Non-pigmented ciliary epithelial cell (primary cell): ENCODE measurements around a stretch of chr4.

DNA sequence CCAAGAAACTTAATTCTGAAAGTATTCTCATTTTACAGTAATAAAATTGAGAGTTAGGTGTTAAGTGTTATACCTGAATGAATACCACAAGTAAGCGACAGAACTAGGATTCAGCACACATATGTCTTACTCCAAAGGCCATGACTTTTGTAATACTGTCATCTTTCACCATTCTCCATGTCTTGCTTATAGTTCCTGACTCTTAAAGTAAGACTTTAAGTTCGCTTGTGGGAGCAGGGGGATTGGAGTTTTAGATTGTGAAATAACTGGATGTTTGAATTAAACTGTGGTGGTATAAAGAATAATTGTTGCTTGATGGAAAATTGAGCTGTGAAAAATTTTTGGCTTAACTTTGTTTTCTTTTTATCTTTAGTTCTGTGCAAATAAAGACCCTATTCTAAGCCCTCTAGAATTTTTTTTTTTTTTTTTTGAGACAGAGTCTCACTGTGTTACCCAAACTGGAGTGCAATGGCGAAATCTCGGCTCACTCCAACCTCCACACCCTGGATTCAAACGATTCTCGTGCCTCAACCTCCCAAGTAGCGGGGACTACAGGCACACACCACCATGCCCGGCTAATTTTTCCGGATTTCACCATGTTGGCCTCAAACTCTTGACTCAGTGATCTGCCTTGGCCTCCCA lies 35.9 kb downstream of the UBE2K start:
- RRBS: no CpG with 5 or more reads among the region's 9 CpGs

DNA sequence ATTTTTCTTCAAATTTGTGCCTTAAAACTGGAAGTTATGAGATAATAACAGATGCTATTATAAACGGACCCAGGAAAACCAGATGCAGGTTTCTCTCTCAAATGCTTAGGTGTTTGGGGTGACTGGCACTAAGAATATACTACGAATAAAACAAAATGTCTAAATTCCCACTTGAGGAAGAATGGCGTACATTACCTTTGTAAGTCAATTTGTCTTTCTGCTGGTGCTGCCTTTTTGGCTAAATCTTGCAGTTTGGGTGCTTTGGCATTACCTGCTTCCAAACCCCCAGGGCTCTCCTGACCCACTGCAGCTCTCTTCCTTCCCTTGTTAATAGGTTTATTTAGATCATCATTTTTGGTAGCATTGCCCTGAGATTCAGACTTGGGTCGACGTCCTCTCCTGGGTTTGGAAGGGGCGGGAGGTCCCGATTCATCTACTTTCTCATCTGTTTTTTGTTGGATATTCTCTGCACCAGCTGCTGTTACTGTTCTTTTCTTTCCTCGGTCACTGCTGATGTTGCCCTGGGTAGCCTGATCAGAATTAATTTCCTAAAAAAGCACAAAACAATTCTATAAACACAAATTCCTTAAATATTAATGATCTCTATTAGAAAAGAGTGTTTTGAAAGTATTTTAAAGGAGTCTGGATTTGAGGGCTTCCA lies 139.9 kb downstream of the UBE2K start:
- RRBS: no CpG with 5 or more reads among the region's 8 CpGs

GRCh38 chr4:40193837-40194280 lies 3.0 kb upstream of the RHOH start:
- RRBS: no CpG with 5 or more reads among the region's 5 CpGs

DNA sequence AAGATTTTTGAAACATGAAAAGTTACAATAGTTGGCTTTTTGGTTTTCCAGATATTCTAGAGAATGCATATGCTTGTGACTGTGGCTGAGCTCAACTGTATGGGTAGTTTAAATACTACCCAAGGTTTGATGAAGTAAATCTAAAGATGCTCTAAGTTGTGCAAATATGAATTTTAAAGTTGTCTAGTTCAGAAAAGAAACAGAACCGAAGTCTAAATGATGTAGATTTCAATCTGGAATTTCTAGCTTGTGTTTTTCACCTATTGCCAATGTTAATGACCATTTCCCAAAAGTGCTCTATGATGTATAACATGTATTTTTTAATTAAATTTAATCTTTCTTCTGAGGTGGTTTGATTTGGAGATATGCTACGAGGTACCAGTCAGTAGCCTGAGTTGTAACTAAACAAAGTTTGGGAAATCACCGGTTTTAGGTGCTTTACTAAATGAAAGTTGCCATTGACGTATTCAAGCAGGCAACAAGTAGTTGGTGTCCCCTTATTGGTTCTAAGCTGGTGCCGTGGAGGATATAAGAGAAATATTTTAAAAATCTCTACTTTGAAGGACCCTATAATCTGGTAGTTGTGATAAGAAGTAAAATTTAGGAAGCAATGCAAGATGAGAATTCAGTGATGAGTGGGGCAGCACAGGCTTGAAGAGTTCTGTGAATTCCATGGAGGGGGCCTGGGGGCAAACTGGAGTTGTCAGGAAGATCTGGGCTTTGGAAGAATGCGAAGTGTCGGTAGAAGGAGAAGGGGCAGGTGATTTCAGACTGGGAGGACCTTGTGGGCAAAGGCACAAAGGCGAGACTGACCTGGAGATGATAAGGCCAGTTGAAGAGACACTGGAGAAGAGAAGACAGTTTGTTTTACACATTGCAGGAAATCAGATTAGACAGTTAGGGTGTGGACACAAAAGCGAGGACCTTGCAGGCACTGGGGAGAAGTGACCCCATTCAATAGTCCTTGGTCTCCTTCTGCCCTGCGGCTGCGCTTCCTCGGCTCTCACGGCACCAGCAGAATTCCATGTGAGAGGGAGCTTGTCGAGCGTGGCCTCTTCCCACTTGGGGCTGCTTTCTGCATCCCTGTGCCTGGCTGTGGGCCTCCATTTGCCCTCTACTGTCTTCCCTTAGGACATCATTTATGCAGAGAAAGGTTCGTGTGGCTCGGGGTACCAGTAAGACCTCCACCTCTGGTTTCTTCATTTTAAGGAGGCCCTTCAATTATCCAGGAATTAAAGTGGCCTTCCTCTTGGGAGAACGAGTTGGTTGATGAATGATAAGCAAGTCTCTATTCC lies 1.1 kb downstream of the RHOH start:
- RRBS: no CpG with 5 or more reads among the region's 18 CpGs

GRCh38 chr4:40201240-40202023 lies 4.6 kb downstream of the RHOH start:
- RRBS: no CpG with 5 or more reads among the region's 7 CpGs

GRCh38 chr4:40206038-40206910 lies 9.4 kb downstream of the RHOH start:
- RRBS: no CpG with 5 or more reads among the region's 3 CpGs

DNA sequence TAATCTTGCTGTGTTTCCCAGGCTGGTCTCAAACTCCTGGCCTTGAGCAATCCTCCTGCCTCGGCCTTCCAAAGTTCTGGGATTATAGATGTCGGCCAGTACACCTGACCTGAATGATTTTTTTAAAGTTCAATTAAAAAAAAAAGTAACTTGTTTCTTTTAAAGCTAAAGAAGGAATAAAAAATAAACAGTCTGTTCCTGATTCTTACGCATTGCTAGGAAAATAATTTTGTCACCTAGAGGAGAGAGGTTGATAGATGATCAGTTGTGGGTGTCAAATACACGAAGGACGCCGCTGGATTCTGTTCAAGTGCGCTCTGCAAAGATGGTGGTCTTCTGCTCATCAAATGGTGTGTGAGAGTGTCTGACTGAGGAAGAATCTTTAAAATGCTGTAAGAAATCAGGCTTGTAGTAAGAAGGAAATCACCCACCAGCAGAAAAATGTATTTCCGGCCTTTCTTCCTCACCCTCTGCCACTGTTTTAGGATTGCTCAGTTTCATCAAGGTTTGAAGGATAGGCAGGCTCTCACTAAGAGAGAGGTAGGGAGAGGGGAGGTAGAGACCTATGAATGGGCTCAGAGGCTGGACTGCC lies 28.5 kb downstream of the RHOH start:
- RRBS: no CpG with 5 or more reads among the region's 8 CpGs

- RRBS: no CpG with 5 or more reads among the region's 9 CpGs
Observed at GRCh38 chr4:40308196-40308576, 26.9 kb upstream of the CHRNA9 start.

DNA sequence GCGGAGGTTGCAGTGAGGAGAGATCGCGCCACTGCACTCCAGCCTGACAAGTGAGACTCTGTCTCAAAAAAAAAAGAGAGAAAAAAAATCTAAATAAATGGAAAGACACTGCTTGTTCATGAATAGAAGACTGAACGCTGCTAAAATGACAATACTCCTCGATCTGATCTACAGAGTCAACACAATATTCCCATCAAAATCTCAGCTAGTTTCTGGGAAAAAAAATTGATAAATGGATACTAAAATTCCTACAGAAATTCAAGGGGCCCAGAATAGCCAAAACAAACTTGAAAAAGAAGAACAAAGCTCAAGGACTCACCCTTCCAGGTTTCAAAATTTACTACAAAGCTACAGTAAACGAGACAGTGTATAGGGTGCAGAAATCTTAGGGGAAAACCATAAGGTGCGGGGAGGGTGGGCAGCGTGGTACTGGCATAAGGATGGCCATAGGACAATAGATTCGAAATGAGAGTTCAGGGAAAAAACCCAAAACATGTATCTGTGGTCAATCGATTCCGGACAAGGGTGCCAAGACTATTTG lies 138.9 kb downstream of the RBM47 start:
- RRBS: no CpG with 5 or more reads among the region's 11 CpGs

GRCh38 chr4:40554570-40555061 lies 75.0 kb downstream of the RBM47 start:
- RRBS: no CpG with 5 or more reads among the region's 12 CpGs

DNA sequence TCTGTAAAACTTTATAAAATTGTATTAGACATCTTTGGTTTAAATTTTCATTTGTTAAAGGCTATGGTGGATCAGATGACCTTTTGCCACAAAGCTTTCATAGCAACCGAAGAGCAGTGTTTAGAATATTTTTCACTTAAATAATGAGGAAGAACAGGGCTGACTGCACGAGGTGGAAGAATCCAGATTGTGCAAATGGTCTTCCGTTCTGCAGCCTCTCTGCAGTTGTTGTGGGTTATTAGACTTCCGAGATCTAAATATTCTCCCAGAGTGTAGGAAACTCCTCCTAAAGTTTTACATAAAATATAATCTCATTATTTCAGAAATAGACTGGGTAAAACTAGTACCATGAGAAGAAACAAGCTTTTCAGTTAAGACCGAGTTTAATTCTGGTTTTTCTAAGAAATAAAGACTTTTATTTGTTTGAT lies 55.7 kb downstream of the RBM47 start:
- RRBS: no CpG with 5 or more reads among the region's 5 CpGs

DNA sequence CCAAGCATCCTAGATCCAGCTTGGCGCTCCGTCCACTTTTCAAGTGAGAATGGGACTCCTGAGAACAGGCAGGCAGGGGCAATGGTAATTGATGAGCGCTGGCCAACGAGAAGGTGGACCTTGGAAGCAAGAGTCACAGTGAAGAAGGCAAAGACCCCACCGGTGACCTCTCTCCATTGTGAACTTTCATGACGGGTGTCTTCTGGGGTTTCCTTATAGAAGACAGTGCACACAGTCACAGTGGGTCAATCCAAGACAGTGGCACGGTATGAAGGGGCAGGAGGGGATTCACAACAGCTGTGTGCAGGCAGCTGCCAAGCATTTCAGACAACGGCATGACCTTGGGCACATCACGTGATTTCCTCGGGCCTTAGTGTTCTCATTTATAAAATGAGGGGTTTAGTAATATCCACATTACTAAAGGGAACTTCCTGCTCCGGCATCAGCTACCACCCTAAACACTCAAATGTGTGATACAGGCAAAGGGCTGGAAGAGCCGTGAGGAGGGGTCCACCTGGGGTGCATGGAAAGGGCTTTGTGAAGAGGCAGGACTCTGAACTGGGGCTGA lies 43.0 kb downstream of the RBM47 start:
- RRBS: no CpG with 5 or more reads among the region's 12 CpGs

DNA sequence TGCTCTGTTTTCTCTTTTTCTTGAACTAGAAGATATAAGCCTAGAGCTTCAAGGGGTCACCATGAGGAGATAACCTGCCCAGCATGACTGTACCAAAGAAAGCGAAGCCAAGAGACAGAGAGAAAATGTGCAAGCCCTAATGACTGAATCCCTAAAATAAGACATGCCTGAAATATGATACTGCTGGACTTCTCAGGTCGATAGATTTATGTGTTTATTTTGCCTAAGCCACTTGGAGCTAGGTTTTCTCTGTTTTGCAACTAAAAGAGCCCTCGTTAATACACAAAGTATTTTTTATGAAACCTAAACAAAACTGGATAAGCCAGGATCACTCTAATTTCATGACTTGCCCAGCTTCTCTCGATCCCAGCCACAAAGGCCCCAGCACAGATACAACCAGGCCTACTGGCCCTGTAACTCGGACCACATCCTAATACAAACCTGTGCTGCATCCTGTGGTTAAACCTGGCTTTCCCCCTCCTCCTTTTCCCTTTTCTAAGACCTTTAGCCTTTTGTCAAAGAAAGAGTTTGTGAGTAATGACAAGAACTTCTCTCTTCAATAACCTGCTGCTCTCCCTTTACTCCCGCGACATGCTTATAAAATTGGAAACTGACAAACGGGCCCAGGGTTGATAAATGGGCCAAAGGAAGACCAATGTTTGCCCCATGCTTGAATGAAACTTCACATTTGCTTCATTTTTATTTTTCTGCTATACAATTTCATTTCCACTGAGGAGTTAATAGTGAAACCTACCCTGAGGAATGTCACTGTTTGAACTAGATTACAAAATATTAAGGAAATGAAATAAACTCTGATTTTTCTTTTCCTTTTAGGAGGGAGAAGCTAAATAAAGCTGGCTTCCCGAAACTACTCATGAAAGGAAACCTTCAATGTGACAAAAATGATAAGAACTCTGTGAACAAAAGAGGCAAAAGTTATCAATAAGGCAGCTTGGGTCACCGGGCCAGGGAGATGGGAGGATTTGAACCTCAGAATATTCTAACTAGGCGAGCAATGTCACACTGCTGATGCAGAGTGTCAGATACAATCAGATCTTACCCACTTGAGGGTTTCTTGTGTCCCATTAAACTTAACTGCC lies 185.6 kb downstream of the APBB2 start:
- RRBS: no CpG with 5 or more reads among the region's 11 CpGs

GRCh38 chr4:41050595-41051322 lies 163.6 kb downstream of the APBB2 start:
- RRBS: no CpG with 5 or more reads among the region's 8 CpGs

DNA sequence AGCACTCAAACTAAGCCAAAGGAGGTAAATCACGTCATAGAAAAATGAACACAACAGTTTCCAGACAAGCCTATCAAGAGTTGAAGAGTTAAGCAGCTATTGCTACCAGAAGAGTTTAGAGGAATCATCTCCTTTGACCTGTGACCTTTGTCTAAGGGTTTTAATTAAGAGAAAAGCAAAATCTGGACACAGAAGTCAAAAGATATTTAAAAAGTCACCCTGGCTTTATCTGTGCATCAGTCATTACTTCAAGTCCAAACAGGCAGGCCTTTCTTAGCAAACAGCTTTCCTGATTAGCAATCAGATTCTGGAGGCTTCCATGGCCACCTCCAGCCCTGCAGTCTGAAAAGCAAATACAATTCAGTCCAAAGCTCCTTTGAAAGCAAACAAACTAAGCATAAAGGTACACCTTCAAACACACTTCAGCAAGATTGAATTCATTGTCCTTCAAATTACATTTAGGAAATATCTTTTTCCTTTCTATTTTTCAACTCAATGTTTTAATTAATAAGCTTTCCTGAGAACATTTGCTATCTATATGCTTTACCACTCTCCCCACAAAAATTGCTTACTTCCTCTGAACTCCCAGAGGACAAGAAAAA lies 82.0 kb downstream of the APBB2 start:
- RRBS: no CpG with 5 or more reads among the region's 1 CpG

DNA sequence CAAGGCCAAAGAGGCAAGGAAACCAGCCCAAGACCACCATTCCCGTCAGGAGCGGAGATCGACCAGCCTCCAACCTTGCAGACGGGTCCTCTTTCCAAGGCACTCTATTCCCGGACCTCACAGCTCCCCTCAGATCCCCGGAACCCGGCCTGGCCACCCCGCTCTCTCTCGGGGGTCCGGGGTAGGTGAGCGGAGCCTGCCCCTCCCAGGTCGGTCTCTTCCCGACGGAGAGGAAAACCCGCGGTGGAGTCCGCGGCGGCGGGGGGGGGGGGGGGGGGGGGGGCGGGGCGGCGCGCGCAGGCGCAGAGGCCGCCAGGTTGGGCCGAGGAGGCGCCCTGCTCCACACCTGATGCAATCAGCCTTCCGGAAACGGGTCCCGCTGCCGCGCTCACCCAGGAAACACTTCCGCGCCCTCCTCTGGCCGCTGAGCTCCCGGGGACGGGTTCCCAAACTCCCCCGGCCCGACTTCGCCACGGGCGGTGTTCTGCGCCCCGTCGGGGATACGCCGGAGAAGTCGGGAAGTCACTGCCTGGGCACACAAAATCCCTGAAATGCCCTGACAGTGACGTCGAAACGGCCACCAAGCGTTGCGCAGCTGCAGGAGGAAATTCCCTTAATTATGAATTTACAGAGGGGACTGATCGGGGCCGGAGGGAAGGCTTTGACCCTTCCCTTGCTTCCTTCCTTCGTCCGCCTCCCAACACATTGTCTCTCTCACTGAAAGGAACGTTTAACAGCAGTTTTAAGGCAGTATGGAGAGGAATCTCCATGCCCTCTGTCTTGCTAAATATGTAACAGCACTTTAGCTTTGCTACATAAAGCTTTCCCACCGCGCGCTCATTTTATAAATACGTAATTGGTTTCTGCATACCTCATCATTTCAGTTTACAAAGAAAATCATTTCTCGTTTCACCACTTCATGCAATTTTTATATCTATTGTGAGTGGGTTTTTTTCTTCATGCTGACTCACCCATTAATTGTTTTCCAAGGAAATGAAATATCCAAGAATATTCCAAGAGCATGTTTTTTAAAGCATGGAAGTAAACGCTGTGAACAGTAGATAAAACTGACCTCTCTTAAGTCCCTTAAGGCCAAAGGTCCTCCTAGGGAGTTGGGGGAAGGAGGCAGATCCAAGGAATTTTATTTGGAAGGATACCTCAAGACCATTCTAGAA lies 2.2 kb upstream of the APBB2 start:
- RRBS: 2% methylated on average over 19 of the region's 66 CpGs

DNA sequence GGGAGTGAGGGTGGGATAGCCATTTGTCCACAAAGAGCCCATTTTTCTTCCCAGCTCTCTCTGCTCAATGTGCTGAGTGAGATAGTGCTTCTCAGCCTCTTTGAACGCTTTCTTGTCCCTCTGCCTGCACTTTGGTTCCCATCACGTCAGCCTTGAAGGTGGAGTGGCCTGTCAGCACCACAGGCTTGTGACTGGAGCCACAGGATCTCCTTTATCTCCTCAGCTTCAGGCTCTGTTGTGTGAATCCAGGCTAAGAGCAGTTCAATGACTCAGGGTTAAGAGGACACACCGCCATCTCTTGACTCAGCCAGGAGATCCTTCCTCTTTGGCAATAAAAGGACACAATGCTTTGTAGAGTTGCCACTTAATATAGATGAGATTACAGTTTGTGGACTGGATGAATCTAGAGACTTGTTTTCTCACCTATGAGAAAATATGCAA lies 62.0 kb downstream of the UCHL1 start:
- RRBS: no CpG with 5 or more reads among the region's 3 CpGs

DNA sequence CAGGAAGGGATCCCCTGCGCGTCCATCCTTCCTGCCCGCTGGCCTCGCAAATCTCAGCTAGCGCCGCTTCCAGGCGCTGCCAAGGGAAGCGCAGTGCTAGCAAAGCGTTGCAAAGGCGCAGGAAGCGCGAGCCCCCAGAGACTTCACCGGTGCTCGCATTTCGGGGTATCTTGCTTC lies 104.3 kb downstream of the UCHL1 start:
- RRBS: 2% methylated on average over 3 of the region's 15 CpGs

DNA sequence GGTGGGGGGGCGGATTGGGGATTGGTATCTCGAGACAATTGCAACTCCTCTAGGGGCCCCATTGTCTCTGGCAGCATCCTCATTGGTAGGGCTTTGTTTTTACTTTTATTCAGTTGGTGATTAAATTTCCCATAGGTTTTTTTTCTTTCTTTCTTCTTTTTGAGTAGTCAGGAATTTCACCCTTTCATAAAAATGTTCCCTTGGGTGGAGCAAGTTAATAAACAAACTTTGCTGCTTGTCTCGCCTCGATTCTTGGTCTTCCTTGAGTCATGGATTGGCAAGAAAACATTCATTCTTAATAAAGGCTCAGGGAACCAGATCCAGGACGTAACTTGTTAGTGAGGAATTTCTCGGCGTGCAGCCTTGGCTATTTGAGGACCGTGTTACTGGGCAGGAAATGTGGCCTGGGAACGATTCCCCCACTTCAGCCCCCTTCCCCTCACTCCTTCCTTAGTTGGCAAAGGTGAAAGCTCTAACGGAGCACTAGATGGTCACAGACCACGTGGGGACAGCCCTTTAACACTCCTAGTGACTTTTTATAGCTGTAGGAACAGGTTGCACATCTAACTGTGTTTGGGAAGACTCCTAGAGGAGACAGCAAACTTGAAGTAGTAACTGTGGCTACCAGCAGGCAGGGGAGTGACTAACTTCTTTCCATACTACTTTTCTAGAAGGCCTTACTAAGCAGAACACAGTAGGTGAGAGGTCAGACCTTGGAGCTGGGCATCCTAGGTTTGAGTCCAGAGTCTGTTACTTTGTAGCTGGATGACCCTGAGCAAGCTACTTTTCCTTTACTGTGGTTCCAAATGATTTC lies 106.8 kb downstream of the UCHL1 start:
- RRBS: no CpG with 5 or more reads among the region's 11 CpGs

DNA sequence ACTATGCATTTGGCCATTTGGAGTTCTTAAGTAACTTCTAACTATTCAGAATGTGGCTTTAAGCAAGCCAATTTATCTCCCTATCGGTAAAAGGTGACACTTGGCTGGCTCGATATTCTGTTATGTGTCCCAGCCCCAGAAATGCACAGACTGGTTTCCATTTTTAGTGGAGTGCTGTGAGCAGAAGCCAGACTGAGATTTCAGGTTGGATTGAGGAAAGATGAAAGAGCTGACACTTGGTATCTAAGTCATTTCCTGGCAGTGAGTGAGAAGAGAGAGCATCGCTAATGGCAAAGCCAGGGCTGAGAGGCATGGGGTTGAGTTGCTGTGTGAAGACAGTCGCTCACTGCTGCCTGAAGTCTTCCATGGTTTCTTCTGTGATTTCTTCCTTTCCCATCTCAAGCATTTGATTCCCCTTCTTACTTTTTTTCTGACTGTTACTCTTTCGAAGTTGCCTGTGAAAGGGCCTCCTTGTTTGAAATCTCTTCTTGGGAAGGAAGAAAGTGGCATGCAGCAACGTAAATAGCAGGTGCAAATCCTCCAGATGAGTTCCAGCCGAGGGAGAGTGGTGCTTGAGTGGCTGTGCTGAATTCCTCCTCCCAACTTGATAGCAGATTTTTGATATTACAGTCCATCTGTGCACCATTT lies 109.3 kb upstream of the LIMCH1 start:
- RRBS: no CpG with 5 or more reads among the region's 7 CpGs